Paraaortic lymph node (tissue), 1 donor: Measurements from ENCODE around the gene CHD9.

GRCh38 chr16:51834169-51834592 is 683.1 kb upstream of the SALL1 start:
- PRO-cap = no peak

- PRO-cap = no peak
Observed at GRCh38 chr16:52237719-52238218, 309.2 kb downstream of the TOX3 start.

- PRO-cap = no peak
Observed at GRCh38 chr16:53045464-53046156, 7.1 kb downstream of the CHD9NB start.

- PRO-cap = no peak
Observed at GRCh38 chr16:53054169-53054657, 578 bp upstream of the CHD9 start.

GRCh38 chr16:53054658-53055085 is at the start of gene CHD9:
Gene CHD9, plus strand, starts transcription at chr16:53054991.
- PRO-cap = bidirectional peak, plus-strand start at chr16:53055040, minus-strand start at chr16:53054842

DNA sequence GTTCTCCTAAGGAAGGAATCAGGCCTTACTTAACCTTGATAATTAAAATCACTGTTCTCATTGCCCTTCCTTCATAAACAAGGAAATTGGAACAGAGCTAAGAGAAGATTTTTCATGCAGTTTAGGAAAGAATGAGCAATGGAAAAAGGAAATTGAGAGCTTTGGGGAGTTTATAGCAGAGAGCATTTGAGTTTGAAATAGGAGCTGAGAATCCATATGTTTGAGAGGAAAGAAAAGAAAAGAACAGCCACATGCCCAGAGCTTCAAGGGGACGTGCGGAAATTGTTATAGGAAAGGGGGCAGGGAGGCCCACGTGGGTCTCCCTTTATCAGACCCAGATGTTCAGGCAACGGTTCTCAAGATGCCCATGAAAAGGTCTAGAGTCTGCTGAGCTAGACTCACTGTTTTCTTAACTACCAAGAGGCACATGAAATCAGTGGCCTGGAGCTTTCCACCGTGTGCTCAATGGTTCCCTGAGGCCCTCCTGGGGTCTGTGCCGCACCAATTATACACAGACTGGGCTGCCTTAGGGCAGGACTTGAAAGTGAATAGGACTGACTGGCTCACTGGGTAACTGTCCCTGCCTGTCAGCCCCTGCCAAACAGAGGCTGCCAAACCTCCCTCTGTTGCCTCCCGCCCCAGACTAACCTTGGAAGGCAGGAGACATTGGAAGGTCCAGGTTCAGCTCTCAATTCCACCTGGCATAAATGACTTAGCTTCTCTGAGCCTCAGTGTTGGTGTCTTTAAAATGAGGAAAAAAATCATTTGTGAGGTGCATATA is 31.3 kb downstream of the CHD9 start:
- PRO-cap = no peak

DNA sequence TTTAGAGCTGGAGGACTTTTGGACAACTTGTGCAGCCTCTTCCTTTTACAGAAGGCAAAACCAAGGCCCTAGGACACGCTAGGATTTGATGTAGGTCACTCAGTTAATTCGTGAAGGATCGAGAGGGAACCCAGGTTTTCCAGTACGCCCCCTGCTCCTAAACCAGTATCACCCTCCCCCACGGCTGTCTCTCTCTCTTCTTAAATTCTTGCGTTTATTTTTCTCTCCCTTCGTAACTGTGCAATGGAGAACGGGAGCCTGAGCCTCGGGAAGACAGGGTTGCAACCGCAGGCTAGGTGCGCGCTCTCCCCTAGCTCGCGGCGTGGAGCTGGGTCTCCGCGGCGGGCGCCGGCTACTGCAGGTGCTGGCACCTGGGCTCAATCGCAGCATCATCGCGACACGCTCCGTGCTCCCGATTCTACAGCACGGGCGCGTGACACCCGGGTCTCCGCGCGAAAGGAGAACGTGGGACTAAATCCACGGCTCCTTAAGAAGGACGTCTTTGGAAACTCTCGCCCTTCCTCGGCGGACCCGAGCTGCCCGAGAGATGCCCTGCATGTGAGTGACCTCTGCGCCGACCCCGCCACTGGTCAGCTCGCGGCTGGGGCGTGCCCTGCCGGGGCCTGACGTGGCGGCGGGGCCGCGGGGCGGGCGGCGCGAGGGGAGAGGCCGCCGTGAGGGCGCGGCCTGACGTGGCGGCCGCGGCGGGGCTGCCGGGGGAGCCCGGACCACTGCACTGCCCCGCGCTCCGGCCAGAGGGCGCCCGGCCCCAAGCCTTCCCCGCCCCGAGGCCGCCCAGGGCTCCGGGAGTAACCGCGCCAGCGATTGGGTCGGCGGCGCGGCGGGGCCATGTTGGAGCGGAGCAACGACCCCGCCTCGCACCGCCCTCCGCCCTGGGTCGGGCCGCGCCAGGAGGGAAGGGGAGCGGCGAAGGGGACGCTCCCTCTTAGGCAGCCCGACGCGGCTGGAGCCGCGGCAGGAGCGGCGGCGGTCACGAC is 75.3 kb downstream of the CHD9 start:
- PRO-cap = bidirectional peak, plus-strand start outside the sequence, minus-strand start at position 966 of the sequence

DNA sequence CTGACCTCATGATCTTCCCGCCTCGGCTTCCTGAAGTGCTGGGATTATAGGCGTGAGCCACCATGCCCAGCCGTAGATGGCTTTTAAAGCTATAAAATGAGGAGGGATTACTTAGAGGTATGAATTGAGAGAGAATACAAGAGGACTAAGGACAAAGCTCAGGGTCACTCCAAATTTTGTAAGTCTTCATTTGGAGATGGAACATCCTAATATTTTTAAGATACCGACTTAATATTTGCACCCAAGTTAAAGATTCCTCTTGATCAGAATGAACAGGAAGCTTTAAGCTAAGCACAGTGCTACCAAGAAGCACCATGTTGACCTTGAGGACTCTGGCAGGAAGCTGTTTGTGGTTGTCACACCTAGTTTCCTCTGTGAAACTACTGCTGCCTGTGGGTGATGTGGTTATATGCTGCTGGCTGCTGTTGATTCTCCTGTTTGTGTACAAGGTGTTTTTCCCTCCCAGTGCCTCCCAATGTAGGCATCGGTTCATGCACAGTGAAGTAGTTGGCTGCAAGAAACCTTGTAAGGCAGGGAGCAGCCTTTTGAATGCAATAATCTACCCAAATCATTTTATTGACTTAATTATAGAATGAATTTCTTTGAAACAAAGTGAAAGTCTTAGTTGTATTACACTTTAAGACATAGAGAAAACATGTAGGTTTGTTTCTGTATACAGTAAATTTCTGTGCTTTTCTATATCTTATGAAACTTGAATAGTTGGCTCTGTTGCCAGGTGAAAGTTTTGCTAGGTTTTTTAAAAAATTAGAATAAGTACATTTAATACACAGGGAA is 23.4 kb downstream of the RBL2 start:
- PRO-cap = no peak

DNA sequence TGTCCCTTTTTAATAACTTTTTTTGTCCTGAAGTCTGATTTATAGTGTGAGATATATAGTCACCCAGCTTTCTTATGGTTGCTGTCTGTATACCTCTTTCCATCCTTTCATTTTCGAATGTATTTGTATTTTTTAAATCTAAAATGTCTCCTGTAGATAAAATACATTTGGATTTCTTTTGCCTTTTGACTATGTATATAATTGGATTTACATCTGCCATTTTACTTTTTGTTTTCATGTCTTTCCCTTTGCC is 26.4 kb downstream of the AKTIP start:
- PRO-cap = no peak

DNA sequence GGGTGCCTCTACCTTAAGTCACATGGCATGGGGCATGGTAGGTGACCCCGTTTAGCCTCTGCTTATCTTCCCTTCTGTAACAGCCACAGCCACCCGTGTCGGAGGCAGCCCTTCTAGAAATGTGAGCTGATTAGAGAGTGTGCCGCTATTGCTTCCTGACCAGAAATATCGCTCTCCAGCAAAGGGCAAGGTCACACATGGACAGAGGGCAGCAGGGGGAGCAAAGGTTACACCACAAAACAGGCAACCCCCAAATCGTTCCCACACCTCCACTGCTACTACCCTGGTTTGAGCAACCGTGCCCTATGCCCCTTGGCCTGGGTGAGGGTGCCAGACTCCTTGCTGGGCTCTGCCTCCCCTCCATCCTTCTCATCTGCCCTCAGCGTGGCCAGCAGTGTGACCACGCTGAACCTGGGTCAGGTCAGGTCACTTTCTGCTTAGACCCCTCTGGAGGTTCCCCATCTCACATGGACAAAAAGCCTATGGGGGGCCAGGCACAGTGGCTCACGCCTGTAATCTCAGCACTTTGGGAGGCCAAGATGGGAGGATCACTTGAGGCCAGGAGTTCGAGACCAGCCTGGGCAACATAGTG is 8.8 kb upstream of the AKTIP start:
- PRO-cap = no peak

DNA sequence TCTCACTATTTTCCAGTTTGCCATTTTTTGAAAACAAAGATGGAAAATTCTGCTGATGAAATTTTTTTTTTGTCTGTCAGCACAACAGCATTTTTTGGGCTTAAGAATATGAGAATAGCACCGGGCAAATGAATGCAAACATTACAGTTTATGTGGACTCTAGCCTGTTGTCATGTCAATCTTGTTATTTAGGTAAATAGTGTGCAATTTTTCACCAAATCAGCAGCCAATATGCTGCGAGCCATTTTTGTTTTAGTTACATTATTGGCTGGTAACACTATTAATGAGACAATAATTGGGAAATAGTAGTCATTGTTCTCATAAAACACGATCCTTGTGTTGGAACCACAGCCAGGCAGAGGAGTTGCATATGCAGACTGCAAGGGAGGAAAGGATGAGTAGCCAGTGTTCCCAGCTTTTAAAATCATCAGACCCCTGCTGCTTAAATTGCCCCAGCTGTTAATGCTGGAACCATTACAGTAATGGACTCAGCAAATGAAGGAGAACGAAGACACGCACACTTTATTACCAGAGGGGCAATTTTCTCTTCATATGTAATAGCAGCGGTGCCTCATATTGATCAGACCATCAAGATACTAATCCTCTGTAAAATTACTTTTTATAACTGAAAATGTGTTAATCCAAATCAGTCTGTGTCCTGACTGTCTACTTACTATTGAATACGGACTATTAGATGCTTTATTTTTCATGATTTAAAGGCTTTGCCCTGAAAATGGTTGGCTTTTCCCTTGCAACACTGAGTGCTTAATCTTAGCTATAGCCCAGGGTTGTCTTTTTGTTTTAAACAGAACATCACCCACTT is 10.7 kb downstream of the FTO start:
- PRO-cap = no peak

- PRO-cap = no peak
Observed at GRCh38 chr16:53946959-53947612, 243.1 kb downstream of the FTO start.

DNA sequence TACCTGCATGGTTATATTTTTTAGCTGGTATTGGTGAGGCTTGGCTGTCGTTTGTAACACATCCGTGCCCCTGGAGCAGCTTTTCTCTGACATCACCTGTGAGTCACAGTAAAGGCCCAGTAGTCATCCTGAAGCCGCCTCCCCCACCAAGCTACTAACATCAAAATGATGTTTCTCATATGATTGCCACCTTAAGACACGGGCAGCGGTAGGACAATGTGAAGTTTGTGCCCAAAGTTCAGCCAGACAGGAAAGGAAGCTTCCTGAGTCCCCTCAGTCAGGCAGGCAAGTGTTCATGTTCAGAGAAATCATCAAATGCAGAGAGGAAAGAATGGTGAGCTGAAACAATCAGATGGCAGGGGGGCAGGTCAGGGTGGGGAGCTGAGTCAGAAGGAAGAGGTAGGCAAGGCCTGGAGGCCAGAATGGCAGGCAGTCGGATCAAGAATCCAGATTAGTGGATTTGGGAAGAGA is 209.2 kb downstream of the IRX3 start:
- PRO-cap = no peak

DNA sequence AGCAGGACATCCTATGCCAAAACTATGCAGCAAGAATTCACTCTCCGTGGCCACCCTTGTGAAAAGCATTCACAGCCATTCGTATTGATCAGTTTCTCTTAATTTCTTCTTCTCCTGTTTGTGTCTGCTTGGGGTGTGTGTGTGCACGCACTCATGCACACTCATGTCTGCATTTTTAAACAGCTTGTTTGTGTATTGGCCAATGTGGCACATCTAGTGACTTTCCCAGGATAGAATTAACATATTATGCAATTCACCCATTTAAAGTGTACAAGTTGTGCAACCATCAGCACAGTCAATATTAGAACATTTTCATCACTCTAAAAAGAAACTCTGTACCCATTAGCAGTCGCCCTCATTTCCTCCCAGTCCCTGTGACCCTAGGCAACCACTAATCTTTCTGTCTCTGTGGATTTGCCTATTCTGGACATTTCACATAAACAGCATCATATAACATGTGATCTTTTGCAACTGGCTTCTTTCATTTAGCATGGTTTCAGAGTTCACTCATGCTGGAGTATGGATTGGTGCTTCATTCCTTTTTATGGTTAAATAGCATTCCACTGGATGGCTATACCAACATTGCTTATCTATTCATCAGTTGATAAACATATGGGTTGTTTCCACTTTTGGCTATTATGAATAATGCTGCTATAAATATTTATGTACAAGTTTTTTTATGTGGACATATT is 20.1 kb downstream of the IRX3 start:
- PRO-cap = no peak

- PRO-cap = unidirectional peak, plus-strand start at chr16:54361084
Observed at GRCh38 chr16:54360910-54361168, 74.3 kb upstream of the IRX3 start.

DNA sequence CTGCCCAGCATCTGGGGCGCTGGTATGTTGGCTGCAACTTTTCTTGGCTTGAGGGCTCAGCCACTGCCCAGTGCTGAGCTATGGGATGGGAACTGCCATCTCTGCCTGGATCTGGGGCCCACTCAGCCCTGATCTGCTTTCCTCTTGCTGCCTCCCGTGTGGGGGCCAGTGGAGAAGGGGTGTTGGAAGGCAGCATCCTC is 115.8 kb upstream of the IRX3 start:
- PRO-cap = no peak

DNA sequence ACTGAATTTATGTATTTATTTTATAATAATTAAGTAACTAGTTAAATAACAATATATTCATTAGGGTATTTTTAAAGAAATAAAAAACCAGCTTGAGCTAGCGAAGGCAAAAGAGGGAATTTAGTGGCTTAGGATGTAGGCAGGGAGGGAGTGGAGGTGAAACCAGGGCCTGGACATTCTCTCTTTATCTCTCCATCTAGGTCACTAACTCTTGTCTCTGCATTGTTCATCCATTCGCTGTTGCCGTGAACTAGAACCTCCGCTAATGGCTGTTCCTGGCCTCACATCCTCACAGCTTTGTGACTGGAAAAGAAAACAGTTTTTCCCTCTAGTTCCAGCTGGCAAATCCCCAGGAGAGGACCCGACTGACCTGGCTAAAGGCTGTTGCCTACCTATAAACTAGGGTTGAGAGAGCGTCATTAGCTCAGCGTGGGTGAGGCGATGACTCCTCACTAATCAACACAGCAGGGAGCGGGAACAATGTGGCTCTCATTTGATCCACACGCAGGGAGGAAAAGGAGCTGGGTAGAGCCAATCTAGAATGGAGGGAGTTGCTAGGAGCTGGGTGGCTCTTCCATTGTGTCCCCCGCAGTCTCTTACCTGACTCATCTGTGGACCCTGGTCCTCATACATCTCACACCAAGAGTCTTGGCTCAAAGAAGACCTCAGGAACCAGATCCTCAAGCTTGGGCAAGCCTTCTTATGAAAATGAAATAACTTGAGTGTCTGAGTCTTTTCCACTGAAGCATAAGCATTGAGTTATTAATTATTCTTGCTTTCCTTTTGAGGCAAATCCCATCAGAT is 282.1 kb upstream of the IRX5 start:
- PRO-cap = no peak

- PRO-cap = no peak
Observed at GRCh38 chr16:54931515-54931764, 775 bp downstream of the IRX5 start.

- PRO-cap = no peak
Observed at GRCh38 chr16:55370847-55371493, 47.0 kb downstream of the IRX6 start.

GRCh38 chr16:55486647-55487690 is 8.0 kb downstream of the MMP2 start:
- PRO-cap = no peak